Renal cortical epithelial cell (primary cell): ENCODE measurements around the gene FLNC.

DNA sequence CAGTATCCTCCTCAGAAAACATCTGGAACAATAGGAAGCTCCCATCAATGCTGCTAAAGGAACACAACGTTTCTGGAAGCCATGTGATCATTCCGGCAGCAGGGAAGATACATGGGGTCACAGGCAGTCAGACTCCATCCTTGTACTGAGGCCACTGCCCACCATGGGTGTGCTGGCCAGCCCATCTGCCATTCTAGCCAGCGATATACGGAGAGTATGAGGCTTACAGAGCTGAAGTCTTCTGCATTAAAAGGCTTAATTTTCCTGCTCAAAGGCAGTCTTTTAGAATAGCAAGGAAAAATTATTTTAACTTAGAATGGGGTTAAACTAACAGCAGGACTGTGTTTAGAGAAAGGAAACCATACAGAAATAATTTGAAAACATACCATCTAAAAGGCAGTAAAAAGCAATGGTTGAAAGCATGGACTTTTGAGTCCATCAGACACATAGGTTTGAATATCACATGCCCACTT, 25.0 kb downstream of the GRM8 start:
- RRBS = no CpG with 5 or more reads among the region's 4 CpGs

GRCh38 chr7:127391289-127392468, 829 bp downstream of the ZNF800 start:
- RRBS = 2% methylated on average over 30 of the region's 113 CpGs

GRCh38 chr7:127591034-127591916, 2.3 kb upstream of the FSCN3 start:
- RRBS = no CpG with 5 or more reads among the region's 15 CpGs

DNA sequence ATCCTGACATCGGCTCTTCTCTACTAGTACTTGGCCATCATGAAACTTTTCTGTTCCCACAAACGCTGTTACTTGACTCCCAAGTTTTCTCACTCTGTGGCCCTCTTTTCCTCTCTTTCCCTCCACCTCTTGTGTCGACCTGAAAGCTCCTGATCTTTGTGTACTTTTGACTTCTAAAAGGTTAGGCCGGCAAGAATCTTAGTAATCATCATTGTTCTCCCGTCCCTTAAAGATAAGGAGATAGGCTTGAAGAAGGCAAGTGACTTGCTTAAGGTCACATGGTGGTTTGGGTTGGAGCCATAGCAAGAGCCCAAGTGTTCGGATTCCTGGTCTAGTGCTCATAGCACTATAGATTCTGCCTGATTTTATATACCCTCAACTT, 823 bp downstream of the SND1 start:
- RRBS = no CpG with 5 or more reads among the region's 6 CpGs

GRCh38 chr7:127703113-127703474, 51.1 kb downstream of the SND1 start:
- RRBS = no CpG with 5 or more reads among the region's 5 CpGs

DNA sequence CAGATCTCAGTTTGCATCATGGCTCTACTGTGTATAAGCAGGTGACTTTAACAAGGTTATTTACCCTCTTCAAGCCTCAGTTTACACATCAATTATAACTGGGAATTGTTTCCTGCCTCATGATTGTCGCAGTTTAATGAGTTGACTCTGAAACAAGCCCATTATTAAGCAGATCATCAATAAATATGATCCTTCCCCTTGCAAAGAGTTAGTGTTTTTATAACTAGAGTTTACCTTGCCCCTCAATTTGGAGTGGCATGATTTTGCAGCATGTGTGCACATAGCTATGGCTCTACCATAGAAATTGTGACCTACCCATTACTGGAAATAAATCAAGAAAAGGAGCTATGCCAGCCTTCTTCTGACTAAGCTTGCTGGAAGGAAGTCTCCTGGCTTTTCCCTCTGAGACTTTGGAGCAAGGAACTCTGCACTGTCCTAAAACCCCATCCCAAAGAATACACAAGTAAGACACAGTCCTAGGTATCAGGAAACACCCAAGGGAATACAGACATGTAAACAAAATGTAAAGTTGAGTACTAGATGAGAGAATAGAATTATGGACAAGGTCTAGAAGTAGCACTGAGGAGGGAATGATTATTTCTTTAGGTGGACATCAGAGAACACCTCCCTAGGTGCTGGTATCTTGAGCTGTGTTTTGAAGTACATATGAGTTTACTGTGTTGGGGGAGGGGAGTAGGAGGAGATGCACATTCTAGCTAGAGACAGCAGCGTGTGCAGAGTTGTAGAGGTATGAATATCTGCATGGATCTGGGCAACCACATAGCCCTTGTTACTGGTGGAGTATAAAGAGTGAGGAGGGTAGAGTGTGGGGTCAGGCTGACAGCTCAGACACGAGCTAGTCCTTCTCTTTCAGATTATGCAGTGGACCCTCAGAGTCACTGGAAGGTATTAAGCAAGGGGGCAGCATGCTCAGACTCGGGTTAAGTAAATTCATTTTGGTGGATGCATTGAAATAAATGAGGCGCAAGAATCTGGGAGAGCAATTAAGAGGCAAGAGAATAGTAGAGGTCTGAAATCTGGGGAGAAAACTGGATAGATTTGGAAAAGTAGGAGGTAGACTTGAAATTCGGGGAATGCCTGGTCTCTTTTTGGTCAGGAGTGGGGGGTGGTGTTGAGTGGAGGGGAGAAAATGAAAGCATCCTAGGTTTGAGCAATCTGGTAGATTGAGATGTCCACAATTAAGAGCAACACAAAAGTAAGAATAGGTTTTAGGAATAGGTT, 97.3 kb downstream of the LRRC4 start:
- RRBS = no CpG with 5 or more reads among the region's 6 CpGs

GRCh38 chr7:128028971-128029317, 2.3 kb downstream of the LRRC4 start:
- RRBS = no CpG with 5 or more reads among the region's 15 CpGs

DNA sequence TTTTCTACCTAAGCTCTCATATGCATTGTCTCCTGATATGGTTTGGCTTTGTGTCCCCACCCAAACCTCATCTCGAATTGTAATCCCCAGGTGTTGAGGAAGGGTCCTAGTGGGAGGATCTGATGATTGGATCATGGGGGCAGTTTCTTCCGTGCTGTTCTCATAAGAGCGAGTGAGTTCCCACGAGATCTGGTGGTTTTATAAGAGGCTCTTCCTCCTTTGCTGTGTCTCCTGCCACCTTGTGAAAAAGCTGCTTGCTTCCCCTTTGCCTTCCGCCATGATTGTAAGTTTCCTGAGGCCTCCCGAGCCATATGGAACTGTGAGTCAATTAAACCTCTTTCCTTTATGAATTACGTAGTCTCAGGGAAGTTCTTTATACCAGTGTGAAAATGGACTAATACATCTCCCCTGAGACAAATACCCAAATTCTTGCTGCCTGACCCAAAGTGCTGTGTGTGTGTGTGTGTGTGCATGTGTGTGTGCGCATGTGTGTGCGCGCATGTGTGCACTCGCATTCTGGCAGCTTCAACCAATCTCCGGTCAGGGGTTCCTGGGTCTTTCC, 98.0 kb upstream of the LRRC4 start:
- RRBS = no CpG with 5 or more reads among the region's 12 CpGs

DNA sequence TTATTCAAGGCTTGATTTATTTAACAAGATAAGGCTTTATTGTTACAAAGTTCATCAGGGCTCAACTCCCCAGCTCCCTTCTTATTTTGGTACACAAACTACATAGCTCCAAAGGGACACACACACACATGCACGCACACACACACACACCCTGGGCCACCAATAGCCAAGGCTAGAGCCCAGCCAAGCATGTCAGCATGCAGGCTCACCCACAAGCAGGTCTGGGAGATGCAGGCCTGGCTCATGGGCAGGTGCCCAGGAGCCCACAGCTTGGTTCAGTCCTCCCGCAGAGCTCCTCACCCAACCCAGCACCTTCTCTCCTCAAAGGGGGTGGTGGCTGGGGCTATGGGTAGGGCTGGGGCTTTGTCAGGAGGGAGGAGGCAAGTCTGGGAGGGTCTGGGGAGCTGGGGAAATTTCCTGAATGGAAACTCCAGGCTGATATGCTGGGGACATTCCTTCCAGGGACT, 23.5 kb downstream of the LEP start:
- RRBS = no CpG with 5 or more reads among the region's 2 CpGs

DNA sequence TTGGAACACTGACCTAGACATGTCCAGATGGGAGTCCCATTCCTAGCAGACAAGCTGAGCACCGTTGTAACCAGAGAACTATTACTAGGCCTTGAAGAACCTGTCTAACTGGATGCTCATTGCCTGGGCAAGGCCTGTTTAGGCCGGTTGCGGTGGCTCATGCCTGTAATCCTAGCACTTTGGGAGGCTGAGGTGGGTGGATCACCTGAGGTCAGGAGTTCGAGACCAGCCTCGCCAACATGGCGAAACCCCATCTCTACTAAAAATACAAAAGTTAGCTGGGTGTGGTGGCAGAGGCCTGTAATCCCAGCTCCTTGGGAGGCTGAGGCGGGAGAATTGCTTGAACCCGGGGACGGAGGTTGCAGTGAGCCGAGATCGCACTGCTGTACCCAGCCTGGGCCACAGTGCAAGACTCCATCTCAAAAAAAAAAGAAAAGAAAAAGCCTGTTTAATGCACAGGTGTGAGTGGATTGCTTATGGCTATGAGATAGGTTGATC, 1.9 kb downstream of the HILPDA start:
- RRBS = no CpG with 5 or more reads among the region's 11 CpGs

GRCh38 chr7:128523139-128523560, 46.6 kb downstream of the METTL2B start:
- RRBS = no CpG with 5 or more reads among the region's 6 CpGs

DNA sequence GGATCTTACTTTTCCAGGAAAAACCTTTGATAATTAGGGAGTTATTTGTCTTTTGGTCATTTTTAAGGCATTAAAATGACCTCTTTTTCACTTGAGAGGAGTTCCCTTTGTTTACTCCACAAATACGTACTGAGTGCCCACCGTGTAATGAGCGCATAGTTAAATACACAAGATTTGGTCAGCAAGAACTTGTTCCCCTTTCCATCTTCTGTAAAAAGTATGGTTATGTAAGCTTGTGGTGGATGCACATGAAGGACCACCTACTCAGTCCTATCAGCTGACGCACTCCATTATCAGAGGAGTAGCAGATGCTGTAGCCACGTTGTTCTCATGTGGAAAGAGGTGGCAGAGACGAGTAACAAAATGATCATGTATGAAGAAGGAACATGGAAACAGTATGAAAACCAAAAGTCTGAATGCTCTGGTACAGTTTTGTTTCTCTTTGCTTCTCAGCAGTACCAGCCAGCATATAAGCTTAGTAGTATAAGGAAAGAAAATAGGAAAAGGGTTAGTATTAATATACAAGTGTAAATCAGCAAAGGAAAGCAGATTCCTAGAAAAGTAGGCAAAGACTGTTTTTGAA, 78.0 kb upstream of the GARIN1A start:
- RRBS = no CpG with 5 or more reads among the region's 6 CpGs

- RRBS = no CpG with 5 or more reads among the region's 8 CpGs
These were observed 12.3 kb upstream of the GARIN1A start for GRCh38 chr7:128659402-128660549.

DNA sequence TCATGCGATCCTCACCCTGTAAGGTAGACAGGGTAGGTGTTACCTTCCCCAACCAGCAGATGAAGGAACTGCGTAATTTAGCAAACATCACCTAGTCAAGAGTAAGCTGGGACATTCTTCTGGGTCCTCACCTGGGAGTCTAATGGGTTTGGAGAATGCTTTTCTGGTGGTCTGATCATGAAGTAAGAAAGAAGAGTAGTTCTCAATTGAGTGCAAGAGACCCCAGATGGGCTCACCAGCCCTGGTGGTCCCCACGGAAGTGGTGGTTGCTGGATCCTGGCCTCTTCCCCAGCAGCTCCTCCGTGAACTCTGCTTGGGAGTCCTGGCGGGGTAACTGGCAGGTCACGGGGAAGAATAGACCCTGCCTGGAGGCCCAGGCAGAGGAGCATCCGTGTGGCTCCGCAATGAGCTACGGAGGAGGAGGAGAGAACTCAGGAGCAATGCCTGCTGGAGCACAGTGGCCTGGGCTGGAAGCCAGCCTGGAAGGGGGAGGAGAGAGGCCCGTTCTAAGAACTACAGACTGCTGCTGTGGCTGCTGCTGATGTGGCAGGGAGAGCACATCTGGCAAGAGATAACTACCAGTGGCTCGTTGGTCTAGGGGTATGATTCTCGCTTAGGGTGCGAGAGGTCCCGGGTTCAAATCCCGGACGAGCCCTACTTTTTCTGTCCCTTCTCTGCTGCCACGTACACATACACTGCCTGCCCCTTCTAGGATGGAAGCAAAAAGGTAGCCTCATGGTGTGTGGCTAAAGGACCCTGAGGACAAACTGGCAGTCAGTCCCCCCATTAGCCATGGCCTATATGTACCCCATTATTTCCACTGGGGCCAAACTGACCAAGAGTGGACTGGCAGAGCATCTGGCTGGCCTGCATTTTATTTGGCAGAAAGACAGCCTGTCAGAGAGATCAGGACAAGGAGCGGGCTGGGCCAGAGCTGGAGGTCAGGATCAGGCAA, 7.5 kb upstream of the OPN1SW start:
- RRBS = no CpG with 5 or more reads among the region's 18 CpGs

GRCh38 chr7:128815245-128815875, 14.8 kb upstream of the FLNC start:
- RRBS = no CpG with 5 or more reads among the region's 5 CpGs

- RRBS = under 1% methylated on average over 20 of the region's 103 CpGs
These were observed at the start of gene FLNC for GRCh38 chr7:128830263-128831161. Gene FLNC (plus strand): TSS chr7:128830406.

GRCh38 chr7:128858266-128859457, 4.0 kb upstream of the ATP6V1F start:
- RRBS = no CpG with 5 or more reads among the region's 26 CpGs

GRCh38 chr7:128868890-128869853, 3.0 kb downstream of the ATP6V1FNB start:
- RRBS = 1% methylated on average over 28 of the region's 85 CpGs

- RRBS = 68% methylated on average over 3 of the region's 24 CpGs
These were observed 17.8 kb downstream of the ATP6V1FNB start for GRCh38 chr7:128883578-128884652.

- RRBS = no CpG with 5 or more reads among the region's 16 CpGs
These were observed 17.4 kb downstream of the KCP start for GRCh38 chr7:128893001-128893675.